Hair follicle dermal papilla cell (primary cell): ENCODE data around the genes EIF5, TRMT61A and COA8.

- CAGE, long polyA plus RNA: no peak
These were observed 654 bp upstream of the CDC42BPB start for GRCh38 chr14:103058070-103058336.

DNA sequence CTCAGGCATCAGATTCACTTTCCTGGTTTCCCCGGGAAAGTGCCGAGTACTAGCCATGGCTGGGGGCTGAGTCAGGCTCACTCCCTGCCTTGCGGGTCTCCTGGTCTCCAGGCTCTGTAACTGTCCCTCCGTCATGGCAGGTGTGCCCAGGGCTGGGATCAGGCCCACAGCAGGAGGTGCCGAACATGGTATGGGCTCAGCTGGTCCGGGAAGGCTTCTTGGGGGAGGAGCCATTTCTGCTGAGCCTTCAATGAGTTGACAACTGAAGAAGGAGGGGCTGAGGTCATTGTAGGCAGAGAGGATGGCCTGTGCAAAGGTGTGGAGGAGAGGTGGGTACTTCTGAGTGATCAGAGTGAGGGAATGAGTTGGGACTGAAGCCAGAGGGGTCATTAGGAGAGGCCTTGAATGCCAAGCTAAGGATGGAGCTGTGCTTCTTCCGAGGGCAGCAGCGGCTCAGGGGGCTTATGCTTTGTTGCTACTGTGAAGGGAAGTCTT, 745 bp downstream of the EXOC3L4 start:
- CAGE, long polyA plus RNA: no peak

DNA sequence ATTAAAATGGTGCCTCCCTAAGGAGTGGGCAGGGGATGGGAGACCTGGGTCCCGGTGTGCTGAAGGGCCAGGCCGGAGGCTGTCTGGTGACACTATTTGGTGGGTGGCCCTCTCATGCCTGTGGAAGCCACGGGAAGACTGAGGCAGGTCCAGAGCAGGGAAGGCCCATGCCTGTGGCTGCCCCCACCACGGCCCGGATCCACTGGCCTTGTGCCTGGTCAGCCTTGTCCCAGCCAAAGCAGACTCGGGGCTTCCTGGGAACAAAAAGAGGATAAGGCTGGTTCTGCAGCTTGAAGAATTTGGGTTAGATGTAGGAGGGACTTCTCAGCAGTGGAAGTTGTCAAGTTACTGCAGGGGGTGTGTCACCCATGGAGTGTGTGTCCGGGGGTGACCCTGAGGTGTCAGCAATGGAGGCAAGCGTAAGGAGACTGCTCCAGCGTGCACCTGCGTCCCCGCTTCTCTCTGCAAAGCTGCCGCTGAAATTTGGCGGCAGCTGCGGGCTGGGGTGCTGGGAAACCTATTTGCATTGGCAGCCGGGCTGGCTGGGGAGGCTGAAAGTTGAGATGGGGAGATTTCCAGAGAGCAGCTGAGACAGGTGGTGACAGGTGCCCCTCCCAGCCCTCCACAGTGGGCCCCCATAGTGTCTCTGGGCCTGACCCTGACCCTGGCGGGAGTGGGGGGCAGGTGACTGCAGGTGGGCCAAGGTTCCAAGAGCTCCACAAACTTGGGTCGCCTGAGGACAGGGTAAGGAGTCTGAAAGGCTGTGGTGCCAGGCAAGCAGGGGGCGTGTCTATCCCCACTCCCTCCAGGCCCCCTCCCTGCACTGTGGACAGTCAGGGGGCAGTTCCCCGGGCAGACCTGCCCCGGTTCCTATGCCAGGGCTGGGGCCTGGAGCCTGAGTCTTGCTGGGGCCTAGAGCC, 12.4 kb upstream of the TNFAIP2 start:
- CAGE, long polyA plus RNA: no peak

DNA sequence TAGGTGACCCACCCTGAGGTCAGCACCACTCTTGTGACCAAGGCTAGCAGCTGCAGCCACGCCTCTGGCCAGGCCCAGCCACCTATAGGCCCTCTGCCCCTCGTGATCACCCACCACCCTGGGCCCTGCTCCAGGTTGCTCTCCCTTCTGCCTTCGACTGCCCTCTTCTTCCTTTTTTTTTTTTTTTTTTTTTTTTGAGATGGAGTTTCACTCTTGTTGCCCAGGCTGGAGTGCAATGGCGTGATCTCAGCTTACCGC, 4.1 kb upstream of the TNFAIP2 start:
- CAGE, long polyA plus RNA: no peak

GRCh38 chr14:103126627-103127314, 3.5 kb downstream of the TNFAIP2 start:
- CAGE, long polyA plus RNA: no peak

DNA sequence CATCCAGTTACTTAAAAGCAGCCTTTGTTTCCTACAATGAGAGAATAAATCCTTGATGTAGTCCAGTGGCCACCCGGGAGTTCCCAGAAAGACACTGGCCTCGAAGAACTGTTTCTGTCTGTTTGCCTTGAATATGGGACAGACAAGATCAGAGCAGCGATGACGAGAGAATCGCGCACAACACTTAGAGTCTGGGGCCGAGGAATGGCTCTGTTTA, 102.3 kb downstream of the TNFAIP2 start:
- CAGE, long polyA plus RNA: no peak

GRCh38 chr14:103329694-103330327, 4.2 kb upstream of the EIF5 start:
- CAGE, long polyA plus RNA: no peak

DNA sequence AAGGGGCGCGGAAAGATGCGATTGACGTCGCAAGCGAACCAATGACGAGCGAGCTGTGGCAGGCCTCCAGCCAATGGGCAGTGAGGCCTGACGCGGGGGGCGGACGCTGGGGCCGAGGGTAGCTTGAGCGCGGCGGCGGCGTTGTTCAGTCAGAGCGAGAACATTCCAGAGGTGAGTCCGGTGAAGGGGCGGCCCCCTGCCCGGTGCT, at the start of gene EIF5:
Gene EIF5, plus strand, starts transcription at position 148 of the 208 bp plus-strand sequence.
- CAGE, long polyA plus RNA: no peak

DNA sequence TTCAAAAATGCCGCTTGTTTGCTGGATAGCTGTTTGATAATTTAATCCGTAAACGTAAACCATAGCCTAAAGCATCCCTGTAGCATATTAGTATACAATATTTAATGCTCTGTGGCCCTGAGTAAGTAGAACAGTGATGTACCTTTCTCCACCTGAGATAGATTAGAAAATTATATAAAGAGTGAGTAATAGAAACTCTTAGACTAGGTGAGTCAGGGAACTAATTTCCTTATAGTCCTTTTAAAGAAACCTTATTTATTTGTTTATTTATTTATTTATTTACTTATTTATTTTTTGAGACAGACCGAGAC, 2.0 kb downstream of the MARK3 start:
- CAGE, long polyA plus RNA: no peak

- CAGE, long polyA plus RNA: no peak
These were observed 16.2 kb downstream of the MARK3 start for GRCh38 chr14:103401268-103401903.

DNA sequence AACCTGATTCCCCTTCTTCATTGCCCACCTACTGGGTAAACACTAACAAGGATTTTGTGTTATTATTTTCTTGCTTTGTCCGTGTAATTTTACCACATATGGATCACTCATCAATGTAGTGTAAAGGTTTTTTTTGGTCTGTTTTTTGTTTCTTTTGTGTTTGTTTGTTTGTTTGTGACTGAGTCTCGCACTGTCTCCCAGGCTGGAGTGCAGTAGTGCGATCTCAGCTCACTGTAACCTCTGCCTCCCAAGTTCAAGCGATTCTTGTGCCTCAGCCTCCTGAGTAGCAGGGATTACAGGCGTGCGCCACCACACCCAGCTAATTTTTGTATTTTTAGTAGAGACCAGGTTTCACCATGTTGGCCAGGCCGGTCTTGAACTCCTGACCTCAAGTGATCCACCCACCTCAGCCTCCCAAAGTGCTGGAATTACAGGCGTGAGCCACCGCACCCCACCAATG, 54.1 kb downstream of the MARK3 start:
- CAGE, long polyA plus RNA: no peak

- CAGE, long polyA plus RNA: no peak
These were observed 56.8 kb downstream of the CKB start for GRCh38 chr14:103465341-103466671.

- CAGE, long polyA plus RNA: no peak
These were observed at the start of gene TRMT61A for GRCh38 chr14:103528866-103529560. Gene TRMT61A, plus strand, starts transcription at chr14:103529196.

DNA sequence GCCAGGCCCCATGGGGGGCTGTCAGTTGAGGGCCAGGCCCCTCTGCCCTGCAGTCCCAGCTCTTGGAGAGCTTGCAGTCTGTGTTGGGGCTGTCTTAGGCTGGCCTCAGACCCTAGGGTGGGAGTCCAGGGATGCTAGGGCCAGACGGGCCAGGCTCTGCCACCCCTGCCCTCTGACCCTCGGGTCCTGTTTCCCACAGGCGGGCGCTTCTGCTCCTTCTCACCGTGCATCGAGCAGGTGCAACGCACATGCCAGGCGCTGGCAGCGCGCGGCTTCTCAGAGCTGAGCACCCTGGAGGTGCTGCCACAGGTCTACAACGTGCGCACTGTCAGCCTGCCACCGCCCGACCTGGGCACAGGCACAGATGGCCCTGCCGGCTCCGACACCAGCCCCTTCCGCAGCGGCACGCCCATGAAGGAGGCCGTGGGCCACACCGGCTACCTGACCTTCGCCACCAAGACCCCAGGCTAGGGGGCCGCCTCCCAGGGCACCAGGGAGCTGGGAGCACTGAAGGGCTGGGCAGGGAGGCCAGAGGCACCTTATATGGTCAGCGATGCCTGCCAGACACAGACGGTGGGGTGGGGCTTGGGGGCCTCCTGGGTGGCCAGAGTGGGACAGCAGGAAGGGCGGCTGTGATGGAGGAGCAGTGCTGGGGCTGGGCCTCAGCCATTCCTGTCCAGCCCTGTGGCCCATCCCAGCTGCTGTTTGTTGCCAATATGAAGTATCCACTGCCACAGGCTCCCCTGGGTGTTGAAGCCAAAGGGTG, 5.5 kb downstream of the TRMT61A start:
- CAGE, long polyA plus RNA: no peak

- CAGE, long polyA plus RNA: no peak
These were observed 1.9 kb downstream of the BAG5 start for GRCh38 chr14:103560280-103561190.

DNA sequence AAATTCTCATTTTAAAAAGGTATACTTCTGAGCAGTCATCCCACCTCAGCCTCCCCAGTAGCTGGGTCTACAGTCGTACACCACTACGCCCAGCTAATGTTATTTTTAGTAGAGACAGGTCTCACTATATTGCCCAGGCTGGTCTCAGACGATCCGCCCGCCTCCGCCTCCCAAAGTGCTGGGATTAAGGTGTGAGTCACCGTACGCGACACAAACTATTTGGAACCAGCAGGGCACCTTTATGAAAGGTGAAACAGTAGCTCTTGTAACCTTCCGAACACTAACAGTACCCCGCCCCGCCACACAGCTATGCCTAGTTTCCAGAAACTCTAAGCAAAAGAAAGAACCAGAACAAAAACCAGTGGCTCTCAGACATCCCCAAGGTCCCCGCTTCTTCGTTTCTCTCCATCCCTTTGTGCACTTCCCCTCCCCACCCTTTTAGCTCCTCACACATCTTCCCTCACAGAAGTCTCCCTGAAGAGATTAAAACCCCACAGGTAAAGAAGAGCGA, 1.1 kb downstream of the BAG5 start:
- CAGE, long polyA plus RNA: no peak

- CAGE, long polyA plus RNA: no peak
These were observed at the start of gene COA8 for GRCh38 chr14:103562512-103563498. Gene COA8, plus strand, starts transcription at chr14:103562960.

DNA sequence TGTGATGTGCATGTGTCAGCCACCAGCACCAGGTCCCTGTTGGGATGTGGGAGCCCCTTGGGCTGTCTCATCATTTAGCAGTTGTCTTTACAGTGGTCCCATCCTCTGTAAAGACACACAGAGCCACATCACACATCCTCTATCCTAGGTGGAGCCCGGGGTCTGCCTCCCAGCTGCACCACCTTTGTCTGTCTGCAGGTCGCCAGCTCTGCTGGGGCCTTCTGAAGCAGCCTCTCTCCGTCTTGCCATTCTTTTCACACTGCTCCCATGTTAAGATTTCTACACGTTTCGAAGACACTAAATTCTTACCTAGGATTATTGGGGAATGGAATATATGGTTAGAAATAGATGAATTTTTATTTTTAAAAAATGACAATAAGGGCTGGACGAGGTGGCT, 31.7 kb downstream of the XRCC3 start:
- CAGE, long polyA plus RNA: no peak

DNA sequence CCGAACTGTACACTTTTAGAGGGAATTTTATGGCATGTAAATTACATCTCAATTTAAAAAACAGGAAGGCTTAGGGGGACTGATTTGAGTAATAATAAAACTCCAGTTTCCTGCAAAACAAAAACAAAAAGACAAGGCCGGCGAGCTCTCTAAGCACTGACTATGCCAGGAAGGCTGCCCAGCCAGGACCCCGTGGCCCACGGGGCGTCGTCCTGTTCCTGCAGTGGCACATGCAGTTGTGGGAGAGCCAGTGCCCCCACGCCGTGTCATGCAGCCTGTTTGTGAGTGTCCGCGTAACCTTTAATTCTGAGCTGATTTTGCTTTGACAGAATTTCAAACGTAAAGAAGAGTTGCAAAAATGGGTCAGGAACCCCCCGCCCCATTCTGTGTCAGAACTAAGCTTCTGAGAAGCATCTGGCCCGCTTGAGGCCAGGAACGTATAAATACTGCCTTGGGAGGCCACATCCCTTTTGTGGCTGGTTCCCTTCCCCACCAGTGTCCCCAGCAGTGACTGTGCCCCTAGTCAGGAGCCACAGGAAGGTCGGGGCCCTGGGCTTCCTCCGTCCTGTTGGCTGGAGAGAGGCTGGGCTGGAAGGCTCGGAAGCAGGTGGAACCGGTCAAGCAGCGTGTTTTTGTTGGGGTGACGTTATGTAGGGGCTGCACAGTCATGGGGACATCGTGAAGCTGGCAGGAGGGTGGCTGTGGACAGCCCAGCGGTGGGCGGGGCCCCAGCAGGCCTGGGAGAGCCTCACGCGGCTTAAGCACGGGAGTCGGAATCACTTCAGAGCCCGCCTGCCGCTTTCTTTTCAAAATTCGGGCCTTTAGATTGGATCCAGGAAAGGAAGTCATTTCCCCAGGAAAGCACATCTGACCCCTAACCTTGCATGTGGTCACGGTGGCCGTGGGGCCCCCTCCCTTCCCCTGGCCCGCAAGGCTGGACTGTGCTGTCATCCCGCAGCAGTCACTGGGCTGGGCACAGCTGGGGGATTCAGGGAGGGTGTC, 10.2 kb downstream of the XRCC3 start:
- CAGE, long polyA plus RNA: no peak

- CAGE, long polyA plus RNA: no peak
These were observed 26.5 kb downstream of the ZFYVE21 start for GRCh38 chr14:103742050-103742531.